Skeletal muscle satellite cell (primary cell): Measurements from ENCODE around the genes SLAMF7, CD244, PPOX and B4GALT3.

GRCh38 chr1:160429657-160430125, 29.3 kb downstream of the VANGL2 start:
- CAGE, long polyA plus RNA, result no peak

DNA sequence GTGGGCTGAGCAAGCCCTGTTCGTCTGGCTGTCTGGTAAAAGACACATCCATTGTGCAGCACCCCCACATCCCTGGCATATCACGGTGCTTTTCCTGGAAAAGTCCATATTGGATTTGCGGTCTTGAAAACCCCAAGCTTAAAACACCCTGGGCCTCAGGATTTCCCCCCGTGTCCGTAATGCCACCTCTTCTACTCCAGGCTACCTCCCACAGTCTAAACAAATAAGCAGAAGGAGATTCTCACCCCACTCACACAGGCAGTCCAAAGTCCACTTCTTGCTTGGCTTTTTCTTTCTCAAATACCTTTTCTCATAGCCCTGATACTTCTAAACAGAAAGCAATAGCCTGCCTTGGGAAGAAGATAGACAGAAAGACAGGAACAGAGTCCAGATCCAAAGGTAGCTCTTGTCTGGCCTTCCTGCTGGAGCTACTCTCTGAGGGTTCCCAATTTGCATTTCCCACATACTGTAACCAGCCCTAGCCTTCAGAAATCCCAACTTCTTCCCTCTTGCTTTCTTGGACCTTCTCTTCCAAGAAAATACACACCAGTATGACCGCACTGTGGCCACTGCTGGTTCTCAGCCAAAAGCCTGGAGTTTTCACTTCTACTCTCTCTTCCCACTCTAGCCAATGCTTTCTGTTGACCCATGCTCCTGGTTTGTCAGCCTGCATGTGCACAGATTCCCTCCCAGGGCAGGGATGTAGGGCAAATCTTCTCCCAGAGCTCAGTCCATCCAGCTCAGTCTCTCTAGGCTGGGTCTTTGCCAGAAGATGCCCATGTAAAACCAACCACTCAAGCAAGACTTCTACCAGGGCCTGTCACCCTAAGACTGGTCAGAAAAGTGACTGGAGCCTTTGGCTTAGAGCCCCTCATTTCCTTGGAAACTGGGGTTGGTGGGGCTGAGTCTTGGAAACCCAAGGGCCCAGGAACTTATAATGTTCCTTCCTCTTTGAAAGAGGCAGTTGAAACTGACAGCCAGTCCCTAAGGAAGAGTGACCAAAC, 773 bp downstream of the SLAMF1 start:
- CAGE, long polyA plus RNA, result no peak

- CAGE, long polyA plus RNA, result no peak
These were observed at the start of gene SLAMF7 for GRCh38 chr1:160738919-160739660. Gene SLAMF7 (plus strand): TSS chr1:160739247.

GRCh38 chr1:160767629-160768301, 28.2 kb upstream of the LY9 start:
- CAGE, long polyA plus RNA, result no peak

DNA sequence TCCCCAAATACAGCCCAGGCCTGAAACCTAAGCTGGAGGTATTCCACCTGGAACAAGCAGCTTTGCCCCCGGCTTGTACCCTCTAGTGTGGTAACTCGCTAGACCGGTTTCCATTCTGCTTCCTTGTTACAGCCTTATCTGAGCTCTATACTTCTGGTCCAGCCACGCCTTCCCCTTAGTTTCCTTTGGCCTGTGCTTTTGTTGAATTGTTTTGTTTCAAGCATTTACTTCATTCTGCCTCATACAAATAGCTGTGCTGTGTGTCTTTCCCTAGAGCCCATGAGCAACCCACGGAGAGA, 14.6 kb upstream of the LY9 start:
- CAGE, long polyA plus RNA, result no peak

- CAGE, long polyA plus RNA, result no peak
These were observed 1.3 kb downstream of the LY9 start for GRCh38 chr1:160797028-160797923.

- CAGE, long polyA plus RNA, result no peak
These were observed 21.6 kb downstream of the LY9 start for GRCh38 chr1:160817571-160817897.

DNA sequence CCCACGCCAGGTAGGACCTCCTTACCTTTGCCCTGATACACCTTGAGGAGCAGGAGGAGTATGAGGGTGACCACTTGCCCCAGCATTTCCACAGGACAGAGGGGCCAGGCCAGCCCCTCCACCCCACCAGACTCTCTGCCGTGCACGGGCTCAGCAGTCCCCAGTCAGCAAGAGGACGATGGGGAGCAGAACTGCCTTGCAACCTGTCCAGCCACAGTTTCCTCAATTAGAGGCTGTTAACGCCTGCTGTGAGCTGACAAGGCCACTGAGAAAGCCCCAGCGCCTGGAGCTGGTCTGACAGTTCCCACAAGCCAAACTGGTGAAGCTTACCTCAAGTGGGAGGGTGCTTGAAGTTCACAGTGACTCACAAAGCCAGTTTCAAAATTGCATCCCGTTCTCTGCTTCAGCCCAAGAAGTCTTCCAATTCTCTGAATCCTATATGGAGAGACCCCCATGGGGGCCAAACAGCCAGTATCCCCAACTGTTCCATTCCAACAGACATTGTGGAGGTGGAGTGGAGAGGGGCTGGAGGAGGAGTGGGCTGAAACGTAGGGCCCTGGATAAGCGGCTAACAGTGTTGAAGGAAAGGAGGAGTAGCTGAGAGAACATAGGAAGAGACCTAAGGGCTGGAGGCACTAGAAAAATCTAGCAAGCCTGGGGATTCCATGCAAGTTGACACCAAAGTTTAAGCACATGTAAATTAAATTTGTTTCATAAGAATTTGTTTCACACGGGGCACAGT, at the start of gene CD244:
CD244 (minus strand) TSS at position 296 of the 742 bp plus-strand sequence.
- CAGE, long polyA plus RNA, result no peak

GRCh38 chr1:160925797-160926351, 28.7 kb downstream of the ITLN2 start:
- CAGE, long polyA plus RNA, result no peak

GRCh38 chr1:160981584-160982005, 27.0 kb upstream of the ITLN2 start:
- CAGE, long polyA plus RNA, result no peak

DNA sequence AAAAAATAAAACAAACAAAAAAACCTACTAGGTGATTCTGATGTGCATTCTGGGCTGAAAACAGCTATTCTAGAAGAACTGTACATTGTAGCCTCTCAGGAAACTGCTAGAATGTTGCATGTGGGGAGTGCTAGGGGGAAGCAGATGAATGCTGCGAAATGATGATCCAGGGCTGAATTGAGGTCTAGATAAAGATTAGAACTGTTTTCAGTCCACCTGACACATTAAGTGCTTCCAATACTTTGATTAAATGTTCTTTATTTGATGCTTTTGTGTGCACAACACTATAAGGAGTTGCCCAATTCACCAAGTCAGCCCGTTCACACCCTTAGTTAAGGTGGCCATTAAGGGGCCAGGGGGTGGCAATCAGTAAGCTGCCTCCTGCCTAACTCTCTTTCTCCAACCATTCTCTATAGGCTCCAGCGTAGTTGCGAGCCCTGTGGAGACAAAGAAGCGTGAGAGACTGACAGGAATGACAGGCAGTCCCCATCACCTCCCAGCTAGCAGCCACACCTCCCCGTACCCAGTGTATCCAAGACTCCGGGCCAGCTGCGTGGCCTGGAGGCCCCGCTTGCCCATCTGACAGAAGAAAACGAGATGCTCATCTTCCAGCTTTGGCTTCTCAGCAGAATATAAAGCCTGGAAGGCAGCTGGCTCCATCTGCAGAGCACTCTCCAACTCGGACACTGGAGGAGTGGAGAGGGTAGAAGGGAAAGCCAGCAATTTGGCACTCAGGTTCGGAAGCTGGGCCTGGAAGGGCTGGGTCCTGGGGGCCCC, 1.2 kb downstream of the TSTD1 start:
- CAGE, long polyA plus RNA, result no peak

DNA sequence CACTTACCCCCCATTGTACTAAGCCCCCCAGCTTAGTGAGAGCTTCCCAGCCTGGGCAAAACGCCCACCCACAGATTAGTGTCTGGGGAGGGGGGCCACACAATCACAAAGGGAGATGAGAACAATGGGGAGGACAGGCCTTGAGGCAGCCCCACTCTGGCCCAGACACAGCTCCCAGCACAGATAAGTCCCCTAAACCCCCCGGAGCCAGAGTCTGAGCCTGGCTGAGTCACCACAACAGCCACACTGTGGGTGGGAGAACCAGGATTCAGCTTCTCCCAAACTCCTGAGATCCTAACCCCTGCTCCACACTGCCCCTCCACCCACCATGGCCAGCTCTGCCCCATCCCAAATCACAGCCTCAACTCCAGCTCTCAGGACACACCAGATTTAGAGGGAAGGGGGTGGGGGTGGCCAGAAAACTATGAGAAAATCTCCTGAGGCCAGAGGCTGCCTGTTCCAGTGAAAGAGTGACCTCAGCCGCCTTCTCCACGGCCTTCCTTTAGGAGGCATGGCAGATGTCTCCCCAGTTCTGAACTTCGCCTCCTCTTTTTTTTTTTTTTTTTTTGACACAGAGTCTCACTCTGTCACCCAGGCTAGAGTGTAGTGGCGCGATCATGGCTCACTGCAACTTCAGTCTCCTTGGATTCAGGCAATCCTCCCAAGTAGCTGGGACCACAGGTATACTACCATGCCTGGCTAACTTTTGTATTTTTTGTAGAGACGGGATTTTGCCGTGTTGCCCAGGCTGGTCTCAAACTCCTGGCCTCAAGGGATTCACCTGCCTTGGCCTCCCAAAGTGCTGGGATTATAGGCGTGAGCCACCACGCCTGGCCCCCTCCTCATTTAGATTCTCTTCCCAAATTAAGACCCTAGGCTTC, 4.0 kb downstream of the NECTIN4 start:
- CAGE, long polyA plus RNA, result no peak

DNA sequence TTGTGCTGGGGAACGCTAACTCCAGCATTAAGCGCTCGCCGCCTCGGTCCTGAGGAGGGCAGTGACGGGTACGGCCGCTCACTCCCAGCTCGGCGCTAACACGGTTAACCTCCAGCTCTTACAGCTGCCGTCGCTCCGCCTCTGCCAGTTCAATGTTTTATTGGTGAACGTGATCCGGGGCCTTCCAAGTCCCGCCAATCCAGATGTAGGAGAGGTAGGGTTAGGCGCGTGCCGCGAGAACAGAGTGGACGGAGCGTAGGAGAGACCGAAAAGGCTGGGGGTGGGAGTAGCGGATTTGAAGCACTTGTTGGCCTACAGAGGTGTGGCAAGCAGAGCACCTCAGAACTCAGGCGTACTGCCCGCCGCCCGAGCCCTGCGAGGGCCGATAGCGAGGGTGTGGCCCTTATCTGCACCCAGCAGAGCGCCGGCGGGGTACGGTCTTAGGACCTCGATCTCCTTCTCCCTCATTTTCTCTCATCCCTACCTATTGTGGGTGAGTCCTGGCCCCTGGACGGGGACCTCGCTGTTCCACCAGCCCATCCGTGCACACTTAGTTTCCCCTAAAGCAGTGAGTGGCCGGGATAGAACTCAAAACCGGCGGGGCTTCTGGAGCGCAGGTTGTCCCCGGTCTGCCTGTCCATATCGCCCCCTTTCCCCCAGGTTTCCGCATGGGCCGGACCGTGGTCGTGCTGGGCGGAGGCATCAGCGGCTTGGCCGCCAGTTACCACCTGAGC, at the start of gene PPOX:
PPOX (plus strand) TSS at position 247 of the 734 bp plus-strand sequence.
- CAGE, long polyA plus RNA, result start-site peak on the plus strand centred at position 280 of the sequence, 107 bp wide, 313 and 298 reads in 2 replicates

GRCh38 chr1:161176888-161178106, at the start of gene B4GALT3:
Gene B4GALT3 (minus strand): TSS chr1:161177507.
- CAGE, long polyA plus RNA, result start-site peak on the minus strand at chr1:161177501-161177509, 43 and 24 reads in 2 replicates

DNA sequence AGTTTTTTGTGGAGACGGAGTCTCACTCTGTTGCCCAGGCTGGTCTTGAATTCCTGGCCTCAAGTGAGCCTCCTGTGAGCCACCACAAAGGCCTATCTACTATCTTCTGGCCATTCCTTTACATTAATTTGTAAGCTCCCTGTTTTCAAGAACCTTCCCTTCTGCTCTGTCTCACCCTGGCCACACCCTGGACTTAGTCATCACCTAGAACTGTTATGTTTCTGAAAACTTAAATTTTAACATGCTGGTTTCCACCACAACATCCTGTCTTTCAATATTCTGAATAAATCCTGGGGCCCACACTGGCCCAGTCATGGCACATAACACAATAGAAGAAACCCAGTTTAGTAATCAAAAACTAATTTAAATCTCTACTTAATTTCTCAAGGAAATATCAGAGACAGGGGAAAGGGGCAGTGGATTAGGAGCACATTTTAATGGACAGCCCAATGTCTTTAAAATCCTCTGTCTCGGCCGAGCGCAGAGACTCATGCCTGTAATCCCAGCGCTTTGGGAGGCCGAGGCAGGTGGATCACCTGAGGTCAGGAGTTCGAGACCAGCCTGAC, 5.0 kb upstream of the B4GALT3 start:
- CAGE, long polyA plus RNA, result no peak

- CAGE, long polyA plus RNA, result no peak
These were observed 8.0 kb downstream of the ADAMTS4 start for GRCh38 chr1:161190835-161191226.

DNA sequence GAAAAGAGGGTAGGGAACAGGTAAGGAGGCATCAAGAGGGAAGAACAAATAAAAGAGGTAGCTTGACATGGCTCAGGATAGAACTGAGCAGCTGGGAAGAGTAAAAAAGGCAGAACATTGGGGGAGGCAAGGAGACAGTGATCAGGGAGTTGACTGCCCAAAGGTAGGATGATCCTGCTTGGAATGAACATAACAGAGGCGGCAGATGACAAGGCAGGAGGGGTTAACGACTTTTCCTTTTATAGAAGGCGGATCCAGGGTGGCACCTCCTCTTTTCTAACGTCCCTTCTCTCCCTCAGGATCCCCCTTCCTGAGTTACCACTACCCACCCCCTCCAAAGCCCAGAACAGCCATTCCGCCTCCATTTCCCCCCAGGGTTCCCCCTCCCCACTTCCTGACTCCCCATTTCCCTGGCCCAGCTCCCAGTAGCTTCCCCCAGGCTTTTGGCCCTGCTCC, 678 bp upstream of the ADAMTS4 start:
- CAGE, long polyA plus RNA, result no peak

DNA sequence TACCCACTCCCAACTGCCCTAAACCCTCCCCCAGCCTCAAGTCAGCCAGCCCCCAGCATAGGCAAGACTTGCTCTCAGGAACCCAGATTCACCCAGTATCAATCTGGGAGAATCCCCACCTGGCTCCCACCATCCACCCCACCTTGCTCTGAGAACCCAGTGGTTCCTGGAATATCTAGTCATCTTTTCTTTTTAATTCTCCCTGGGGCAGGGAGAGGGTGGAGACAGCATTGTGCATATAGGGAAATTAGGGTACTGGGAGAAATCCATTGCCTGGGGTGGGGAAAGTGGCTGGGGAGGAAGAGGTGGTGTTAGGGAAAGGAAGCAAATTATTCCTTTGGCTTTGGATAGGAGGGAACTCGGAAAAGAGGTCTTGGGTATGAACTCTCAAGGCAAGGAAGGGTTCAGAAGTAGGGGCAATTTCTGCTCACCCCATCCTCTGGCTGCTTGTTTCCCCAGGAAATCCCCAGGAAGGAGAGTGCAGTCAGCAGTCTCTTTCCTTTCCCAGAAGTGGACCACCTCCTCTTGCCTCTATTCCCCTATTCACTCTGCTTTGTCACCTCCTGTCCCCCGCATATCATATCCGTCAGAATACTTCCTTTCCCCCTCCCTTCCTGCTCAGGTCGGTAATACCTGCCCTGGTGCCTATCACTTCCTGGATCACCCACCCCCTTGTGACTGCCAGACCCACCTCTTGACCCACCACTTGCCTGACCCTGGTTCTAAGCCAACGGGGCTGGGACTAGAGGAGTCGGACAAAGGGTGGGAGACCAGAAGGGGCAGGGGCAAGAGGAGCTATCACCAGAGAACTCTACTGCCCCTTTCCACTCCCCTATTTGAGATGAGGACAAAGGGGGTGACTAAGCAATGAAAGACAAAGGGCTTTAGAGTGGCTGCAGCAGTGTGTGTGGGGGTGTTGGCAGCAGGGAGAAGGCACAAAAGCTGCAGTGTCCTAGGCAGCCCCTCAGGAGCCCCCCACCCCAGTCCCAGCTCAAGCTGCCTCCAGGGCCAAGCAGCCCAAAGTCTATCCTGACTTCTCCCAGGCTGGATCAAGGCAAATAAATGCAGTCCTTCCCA, 1.4 kb upstream of the ADAMTS4 start:
- CAGE, long polyA plus RNA, result no peak

GRCh38 chr1:161506224-161507155, 1.2 kb downstream of the FCGR2A start:
- CAGE, long polyA plus RNA, result no peak

GRCh38 chr1:161511309-161511785, 6.1 kb downstream of the FCGR2A start:
- CAGE, long polyA plus RNA, result no peak